Suprapubic skin (tissue), 4 donors: ENCODE measurements around the gene IL20RA.

GRCh38 chr6:136067589-136068015, 182.5 kb downstream of the MTFR2 start:
- PRO-cap: no peak
- RAMPAGE, long total RNA, 4 experiments: no peak in any of the 4 experiments

- PRO-cap: no peak
- RAMPAGE, long total RNA, 4 experiments: no peak in any of the 4 experiments
Measured at GRCh38 chr6:136088772-136089266, 161.3 kb downstream of the MTFR2 start.

DNA sequence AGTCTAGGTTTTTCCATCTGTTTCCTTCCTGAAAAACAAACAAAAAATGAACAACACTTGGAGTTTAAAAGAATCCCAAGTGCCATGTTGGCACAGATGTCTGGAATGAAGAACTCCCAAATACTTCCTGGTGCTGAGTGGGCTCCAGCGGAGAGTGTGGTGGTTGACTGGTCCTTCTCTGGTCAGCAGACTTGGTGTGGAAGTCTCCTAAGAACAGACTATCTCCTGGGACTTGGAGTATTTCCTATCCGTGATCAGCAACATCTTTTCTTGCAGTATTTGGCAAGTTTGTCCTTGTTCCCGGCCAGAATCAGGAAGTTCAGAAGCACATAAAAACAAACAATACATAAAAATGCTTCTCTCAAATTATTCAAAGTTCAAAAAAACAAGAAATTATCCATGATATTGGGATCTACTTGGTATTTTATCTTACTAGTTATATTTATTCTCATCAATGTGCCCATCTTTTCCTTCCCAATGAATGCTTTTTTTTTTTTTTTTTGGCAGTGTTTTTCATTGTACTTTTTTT, 154.1 kb downstream of the MTFR2 start:
- PRO-cap: no peak
- RAMPAGE, long total RNA, 4 experiments: no peak in any of the 4 experiments

DNA sequence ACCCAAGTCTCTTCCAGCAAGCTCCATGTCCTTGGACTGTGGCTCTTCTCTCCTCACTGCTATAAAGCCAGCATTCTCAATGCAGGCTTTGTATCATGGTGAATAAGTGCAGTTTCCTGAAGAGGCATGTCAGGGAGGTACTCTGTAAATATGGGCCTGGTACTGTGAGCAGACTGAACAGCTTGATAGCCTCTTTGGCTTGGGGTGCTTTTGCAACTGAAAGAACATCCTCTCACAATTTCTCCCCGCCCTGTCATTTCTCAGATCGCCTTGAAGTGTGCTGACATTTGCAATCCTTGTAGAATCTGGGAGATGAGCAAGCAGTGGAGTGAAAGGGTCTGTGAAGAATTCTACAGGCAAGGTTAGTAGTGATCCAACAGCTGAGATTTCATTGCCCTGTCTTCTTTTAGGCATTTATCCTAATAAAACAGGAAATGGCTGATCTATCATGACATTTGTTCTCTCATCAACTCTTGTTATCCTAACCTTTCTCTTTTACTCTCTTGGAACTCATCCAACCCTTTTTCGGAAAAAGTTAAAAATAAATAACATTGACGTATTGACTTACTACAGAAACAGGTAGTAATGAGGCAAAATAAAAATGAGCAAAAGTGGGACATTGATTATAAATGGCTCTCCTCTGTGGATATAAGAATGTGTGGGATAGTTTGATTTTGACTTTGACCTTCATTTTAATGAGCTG, 69.0 kb downstream of the MTFR2 start:
- PRO-cap: no peak
- RAMPAGE, long total RNA, 4 experiments: no peak in any of the 4 experiments

DNA sequence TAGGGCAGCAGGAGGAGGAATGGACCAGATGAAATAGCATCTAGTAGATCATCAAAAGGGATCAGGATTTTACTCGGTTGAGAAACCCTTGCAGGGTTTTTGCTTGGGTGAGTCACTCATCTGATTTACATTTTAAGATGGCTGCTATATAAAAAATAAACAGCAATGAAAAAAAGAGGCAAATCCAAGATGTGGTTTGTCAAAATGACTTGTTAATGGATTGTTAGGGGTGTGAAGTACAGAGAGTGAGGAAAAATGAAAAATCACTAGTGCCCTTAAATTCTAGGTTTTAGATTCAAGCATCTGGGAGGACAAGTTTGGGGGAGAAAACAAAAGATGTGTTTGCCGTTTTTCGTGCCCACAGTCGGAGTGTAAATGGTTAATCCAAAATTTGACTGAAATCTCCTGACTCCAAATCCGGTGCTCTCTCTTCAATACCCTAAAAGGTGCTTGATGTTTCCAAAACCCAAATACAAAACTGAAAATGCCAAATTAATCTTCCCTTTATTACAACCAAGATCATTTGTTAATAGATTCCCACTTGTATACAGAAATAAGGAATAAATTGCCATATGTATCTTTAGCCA, 4.5 kb downstream of the BCLAF1 start:
- PRO-cap: no peak
- RAMPAGE, long total RNA, 4 experiments: no peak in any of the 4 experiments

DNA sequence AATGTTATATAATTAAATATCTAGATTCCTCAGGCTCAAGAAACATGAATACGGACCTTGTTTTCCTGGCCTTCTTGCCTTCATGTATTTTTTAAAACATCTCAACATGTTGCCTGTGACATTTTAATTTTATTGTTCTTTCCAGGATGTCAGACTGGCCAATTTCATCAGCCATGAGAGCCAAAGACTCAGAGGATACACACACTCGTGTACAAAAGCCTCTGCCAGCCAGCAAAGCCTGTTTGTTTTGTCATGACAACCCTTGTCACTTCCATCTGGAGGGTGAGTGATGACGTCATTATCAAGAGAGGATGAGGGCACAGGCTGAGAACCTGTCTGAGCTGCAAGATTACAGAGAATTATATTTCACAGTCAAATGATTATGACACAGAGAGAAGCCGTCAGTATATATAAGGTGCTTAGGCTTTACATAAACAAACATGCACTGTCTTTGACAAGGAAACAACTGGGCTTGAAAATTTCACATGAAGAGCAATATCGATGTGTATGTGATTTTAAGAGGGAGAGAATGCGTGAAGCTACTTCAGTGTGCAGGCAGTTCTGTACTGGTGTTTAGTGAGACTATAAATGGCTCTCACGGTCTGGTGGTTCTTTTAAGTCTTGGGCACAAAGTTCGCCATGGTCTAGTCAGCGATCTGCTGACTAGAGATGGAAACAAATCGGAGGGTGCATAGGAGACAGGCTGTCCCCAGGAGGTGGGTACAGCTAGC, 36.4 kb upstream of the BCLAF1 start:
- PRO-cap: no peak
- RAMPAGE, long total RNA, 4 experiments: no peak in any of the 4 experiments

GRCh38 chr6:136383225-136383705, 93.6 kb upstream of the BCLAF1 start:
- PRO-cap: no peak
- RAMPAGE, long total RNA, 4 experiments: no peak in any of the 4 experiments

DNA sequence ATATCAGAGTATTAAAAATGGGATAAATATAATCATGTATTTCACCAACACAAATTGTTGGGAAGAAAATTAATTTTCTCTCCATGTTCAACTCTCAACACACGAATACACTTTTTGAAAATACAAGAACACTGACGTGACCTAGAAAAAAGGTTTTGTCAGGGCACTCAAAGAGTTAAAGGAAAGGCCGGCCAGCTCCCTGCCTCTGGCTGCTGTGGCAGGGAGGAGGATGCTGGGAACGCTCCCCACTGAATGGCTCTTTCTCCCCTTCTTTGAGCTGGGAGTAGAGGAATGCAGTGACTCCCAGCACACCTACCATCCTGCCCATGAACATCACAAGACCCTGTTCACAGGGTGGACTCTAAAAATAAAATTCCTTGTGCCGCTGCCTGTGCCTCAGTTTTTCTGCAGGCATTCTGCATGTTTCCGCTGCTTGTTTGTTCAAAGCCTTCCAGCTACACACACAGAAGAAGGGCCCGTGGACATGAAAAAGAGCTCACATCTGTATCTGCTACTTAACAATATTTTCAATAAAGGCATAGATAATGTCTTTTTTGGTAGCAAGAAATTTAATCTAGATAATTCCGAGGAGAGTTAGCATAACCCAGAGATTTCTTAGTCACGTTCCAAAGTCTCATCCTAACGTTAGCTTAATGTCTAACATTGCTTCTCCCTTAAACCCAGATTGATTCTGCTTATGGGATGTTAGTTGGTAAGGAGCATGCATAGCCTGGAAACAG, 46.8 kb downstream of the MAP3K5 start:
- PRO-cap: no peak
- RAMPAGE, long total RNA, 4 experiments: no peak in any of the 4 experiments

DNA sequence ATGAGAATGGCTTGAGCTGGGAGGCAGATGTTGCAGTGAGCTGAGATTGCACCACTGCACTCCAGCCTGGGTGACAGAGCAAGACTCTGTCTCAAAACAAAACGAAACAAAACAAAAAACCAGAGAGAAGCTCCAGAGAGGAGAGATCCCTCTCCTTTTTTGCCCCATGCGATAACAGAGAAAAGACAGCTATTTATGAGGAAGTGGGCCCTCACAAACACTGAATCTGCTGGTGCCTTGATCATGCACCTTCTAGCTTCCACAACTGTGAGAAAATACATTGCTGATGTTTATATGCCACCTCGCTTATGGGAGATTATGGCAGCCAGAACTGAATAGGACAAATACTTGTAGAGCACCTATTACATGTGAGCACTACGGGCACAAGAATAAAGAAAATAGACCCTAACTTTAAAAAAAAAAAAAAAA, 31.4 kb downstream of the MAP3K5 start:
- PRO-cap: no peak
- RAMPAGE, long total RNA, 4 experiments: no peak in any of the 4 experiments

GRCh38 chr6:136822652-136823290, 379 bp downstream of the PEX7 start:
- PRO-cap: no peak
- RAMPAGE, long total RNA, 4 experiments: no peak in any of the 4 experiments

- PRO-cap: no peak
- RAMPAGE, long total RNA, 4 experiments: no peak in any of the 4 experiments
Measured at GRCh38 chr6:136920737-136921381, 1.2 kb upstream of the SLC35D3 start.

- PRO-cap: no peak
- RAMPAGE, long total RNA, 4 experiments: no peak in any of the 4 experiments
Measured at GRCh38 chr6:137025780-137026095, 19.0 kb downstream of the IL20RA start.

- PRO-cap: unidirectional peak, plus-strand start at chr6:137042534
- RAMPAGE, long total RNA, 4 experiments: no peak in any of the 4 experiments
Measured at GRCh38 chr6:137041867-137042740, 2.7 kb downstream of the IL20RA start.

DNA sequence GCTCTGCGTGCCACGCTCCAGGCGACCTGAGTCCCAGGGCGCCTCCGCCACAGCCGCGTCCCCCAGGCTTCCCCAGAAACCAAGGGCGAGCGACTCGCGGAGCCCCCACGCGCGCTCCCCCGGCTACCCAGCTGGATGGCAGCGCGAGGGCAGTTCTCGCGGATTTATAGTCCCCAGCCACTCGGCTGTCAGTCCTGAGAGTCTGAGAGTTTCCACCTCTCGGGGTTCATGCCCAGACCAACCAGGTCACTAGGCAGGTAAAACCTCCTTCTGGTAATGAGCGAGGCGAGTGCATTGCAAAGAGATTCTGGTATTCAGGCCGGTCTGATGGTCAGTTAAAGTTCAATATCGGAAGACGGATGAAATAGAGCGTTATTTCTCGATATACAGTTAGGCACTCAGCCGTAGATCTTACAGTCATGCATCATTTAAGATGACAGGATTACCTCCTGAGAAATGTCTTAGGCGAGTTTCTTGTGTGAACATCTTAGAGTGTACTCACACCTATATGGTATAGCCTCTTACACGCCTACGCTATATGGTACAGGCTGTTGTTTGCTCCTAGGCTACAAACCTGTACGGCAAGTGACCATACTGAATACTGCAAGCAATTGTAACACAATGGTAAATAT, at the start of gene IL20RA:
Gene IL20RA (minus strand): TSS at position 137 of the 632 bp plus-strand sequence.
- PRO-cap: unidirectional peak, minus-strand start at position 137 of the sequence; unidirectional peak, minus-strand start at position 204 of the sequence
- RAMPAGE, long total RNA, 4 experiments: start-site peak on the minus strand in 2 of 4 experiments, centred at positions 137 to 528 of the sequence, 21 to 116 reads per replicate

GRCh38 chr6:137213098-137213769, 6.0 kb downstream of the IFNGR1 start:
- PRO-cap: no peak
- RAMPAGE, long total RNA, 4 experiments: no peak in any of the 4 experiments

- PRO-cap: no peak
- RAMPAGE, long total RNA, 4 experiments: no peak in any of the 4 experiments
Measured at GRCh38 chr6:137353749-137354490, 134.7 kb upstream of the IFNGR1 start.

- PRO-cap: no peak
- RAMPAGE, long total RNA, 4 experiments: no peak in any of the 4 experiments
Measured at GRCh38 chr6:137648098-137648404, 153.9 kb upstream of the OLIG3 start.

- PRO-cap: no peak
- RAMPAGE, long total RNA, 4 experiments: no peak in any of the 4 experiments
Measured at GRCh38 chr6:137736241-137736938, 130.7 kb upstream of the TNFAIP3 start.

GRCh38 chr6:137792686-137792992, 74.4 kb upstream of the TNFAIP3 start:
- PRO-cap: no peak
- RAMPAGE, long total RNA, 4 experiments: no peak in any of the 4 experiments

GRCh38 chr6:137865974-137867079, 732 bp upstream of the TNFAIP3 start:
- PRO-cap: bidirectional peak, plus-strand start at chr6:137866706, minus-strand start at chr6:137866722; bidirectional peak, plus-strand start at chr6:137867268, minus-strand start at chr6:137866943
- RAMPAGE, long total RNA, 4 experiments: start-site peak on the plus strand in 2 of 4 experiments, at chr6:137866390-137866492 at its widest, 23 to 160 reads per replicate